Vermiform appendix (tissue), 1 donor: ENCODE data around the gene TIMM22.

DNA sequence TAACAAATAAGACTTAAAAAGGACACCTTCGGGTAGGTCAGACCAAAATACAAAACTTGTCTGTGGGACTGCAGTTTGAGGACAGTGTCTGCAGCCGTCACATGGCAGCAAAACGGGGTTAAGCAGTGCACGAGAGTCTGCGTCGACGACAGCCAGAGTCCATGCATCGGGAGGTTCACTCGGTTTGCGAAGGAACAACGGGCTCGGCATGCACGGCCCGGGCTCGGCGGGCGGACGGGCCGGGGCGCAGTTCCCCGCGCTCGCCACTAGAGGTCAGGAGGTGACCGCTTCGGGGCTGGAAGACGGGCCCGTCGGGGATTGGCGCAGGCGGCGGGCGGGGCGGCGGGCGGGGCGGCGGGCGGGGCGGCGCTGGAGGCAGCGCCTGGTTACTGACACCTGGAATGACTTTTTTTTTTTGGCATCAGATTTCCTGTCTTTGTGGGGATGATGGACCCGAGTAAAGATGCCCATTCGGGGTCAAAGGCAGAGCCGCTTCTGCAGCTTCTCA is 6.4 kb downstream of the SCGB1C2 start:
- PRO-cap, result no peak

- PRO-cap, result no peak
These were observed 18.6 kb upstream of the DOC2B start for GRCh38 chr17:199865-200628.

DNA sequence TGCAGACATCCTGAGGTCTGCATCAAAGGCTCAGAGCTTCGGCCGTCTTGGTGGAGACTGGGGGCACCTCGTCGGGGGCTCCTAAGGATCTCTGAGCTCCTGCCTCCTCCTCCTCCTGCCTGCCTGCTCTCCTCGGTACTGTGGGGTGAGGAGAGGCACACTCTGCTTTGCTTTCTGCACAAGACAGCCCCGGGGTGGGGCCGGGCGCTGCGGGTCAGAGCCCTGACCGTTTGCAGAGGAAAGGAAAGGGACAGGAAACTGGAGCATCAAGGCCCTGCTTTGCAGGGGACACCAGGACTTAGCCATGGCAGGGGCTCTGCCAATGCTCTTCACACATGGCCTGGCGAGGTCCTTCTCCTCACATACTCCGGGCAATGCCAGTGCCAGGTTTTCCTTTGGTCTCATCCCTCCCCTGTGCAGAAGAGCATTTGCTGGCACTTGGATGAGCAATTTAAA is 23.7 kb upstream of the DOC2B start:
- PRO-cap, result no peak

GRCh38 chr17:229040-229725 is 47.7 kb upstream of the DOC2B start:
- PRO-cap, result no peak

DNA sequence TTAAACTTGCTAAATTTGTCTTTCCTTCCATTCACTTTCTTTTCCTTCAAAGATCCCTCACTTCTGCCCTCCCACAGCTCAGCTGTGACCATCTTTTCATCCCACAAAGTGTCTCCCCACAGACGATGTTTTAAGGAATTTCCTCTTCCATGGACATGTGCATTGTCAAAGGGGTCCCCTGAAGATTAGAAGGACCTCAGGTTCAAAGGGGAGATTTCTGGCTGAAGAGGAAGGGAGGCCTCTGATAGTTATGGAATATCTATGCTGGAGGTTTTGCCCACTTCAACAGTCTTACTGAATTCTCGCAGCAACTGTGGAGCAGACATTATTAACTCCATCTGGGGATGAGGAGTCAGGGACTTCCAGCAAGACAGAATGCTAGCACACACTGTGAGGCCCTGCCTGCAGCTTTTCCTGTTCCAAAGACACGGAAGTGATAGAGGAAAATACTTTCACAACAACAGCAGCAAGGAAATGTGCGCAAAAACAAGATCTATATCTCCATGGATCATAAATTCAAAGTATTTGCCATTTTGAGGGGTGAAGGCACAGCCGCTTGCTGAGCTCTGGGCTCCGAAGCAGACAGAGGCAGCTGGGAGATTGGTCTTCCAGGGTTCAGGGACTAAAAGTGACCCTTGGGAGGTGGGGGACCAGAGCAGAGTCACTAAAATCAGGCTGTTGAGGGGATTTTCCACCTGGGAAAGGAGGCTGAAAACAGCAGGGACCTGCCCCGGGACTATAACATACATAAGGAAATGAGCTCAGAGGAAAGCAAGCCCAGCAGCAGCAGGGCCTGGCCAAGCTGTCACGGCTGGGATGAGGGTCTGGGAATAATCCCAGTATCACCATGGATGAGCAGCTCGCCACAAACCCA is 72.8 kb downstream of the RPH3AL start:
- PRO-cap, result no peak

DNA sequence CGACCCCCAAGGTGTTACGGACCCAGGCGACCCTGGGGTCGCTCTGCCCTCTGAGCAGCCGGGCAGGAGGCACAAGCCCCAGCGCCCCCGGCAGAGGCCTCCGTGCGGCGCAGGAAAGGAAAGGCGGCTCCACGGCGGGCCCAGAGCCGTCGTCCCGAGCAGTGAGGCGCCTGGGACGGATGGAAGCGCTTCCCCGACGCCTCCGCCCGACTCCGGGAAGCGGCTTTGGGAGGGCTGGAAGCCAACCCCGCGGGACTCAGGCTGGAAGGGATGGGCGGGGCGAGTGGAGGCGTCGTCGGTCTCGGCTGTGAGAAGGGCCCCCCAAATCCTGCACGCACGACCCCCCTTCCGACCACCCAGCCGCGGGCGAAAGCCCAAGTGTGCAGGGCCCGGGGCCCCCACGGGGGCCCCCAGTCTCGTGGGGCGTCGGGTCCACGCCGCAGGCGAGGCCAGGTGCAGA is 24.8 kb upstream of the C17orf97 start:
- PRO-cap, result bidirectional peak, plus-strand start at position 161 of the sequence, minus-strand start at position 163 of the sequence

- PRO-cap, result no peak
These were observed 20.4 kb downstream of the MRM3 start for GRCh38 chr17:802397-803110.

DNA sequence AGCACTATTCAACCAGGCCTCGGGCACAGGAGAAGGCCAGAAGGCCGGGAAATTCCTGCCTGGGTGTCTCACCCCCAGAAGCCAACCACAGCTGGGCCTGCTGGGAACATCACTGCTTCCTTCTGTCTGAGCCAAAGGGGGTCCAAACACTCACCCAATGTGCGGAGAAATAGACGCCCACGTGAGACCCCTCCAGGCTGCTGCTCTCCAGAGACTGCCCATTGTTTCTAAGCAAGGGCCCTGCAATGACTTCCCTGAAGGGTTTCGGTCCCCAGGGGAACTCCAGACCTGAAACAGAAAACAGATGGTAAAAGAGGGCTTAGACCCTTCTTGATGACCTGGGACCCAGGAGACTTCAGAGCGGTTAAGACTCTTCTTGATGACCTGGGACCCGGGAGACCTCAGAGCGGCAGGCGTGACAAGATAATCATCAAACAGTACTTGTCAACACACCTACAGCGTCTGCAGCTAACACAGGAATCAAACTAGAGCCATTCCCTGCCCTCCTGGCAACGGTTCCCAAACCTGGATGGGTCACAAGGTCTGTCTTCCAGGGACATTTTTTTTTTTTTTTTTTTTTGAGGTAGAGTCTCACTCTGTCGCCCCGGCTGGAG is 41.4 kb downstream of the MRM3 start:
- PRO-cap, result no peak

- PRO-cap, result no peak
These were observed 66.2 kb downstream of the MRM3 start for GRCh38 chr17:848321-848775.

GRCh38 chr17:900362-900623 is 79.3 kb downstream of the NXN start:
- PRO-cap, result no peak

GRCh38 chr17:915487-916623 is 63.7 kb downstream of the NXN start:
- PRO-cap, result no peak

- PRO-cap, result no peak
These were observed 9.1 kb downstream of the NXN start for GRCh38 chr17:970370-970946.

DNA sequence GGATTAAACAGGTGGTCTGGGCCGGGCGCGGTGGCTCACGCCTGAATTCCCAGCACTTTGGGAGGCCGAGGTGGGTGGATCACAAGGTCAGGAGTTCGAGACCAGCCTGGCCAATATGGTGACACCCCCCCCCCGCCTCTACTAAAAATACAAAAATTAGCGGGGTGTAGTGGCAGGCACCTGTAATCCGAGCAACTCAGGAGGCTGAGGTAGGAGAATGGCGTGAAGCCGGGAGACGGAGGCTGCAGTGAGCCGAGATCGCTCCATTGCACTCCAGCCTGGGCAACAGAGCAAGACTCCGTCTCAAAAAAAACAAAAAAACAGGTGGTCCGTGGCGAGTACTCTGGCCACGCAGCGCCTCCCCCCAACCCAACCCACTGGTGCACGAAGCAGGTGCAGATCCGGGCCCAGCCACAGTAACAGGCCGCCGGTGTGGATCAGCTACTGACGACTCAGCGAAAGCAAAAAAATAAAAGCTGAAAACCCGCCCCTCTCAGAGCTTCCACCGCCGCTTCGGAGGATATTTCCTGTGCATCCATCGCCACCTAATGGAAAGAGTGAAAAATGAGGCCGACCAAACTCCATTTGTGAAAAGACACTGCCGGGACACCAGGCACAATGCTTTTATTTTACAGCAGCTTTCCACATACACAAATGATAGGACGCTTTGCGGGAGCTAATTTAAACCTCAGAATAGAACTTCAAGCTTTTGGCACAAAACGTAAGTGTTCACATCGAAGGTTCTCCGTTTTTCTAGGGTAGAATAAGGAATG is 1.3 kb upstream of the NXN start:
- PRO-cap, result no peak

DNA sequence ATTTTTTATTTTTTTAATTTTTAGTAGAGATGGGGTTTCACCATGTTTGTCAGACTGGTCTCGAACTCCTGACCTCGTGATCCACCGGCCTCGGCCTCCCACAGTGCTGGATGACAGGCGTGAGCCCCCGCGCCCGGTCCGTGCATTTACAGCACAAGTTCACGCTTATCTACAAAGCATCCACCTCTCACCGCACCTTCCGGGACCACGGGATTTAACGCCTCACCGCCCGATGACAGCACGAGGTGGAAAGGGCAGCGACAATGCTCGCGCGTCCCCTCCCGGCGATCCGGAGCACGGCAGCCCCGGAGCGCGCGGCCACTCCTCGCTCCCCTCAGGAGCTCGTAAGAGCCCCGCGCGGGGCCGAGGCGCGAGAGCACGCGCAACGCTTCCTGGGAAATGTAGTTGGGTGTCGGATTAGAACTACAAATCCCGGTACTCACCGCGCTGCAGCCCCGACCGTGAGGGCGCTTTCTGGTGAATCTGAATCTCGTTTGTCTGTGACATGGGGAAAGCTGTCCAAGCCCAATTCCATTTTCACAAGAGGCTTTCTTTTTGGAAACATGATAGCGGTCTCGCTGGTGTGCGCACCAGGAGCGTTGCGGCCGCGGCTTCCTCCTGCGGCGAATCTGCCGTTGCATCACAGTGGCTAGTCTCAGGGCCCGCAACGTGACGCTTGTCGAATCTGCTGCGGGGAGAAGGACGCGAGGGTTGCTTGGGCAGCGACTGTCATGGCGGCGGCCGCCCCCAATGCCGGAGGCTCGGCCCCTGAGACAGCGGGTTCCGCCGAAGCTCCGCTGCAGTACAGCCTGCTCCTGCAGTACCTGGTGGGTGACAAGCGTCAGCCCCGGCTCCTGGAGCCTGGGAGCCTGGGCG is at the start of gene TIMM22:
Gene TIMM22 (plus strand): TSS at position 718 of the 876 bp plus-strand sequence.
- PRO-cap, result unidirectional peak, minus-strand start at position 344 of the sequence; bidirectional peak, plus-strand start at position 732 of the sequence, minus-strand start at position 694 of the sequence

GRCh38 chr17:1001623-1002289 is 4.8 kb downstream of the TIMM22 start:
- PRO-cap, result no peak

DNA sequence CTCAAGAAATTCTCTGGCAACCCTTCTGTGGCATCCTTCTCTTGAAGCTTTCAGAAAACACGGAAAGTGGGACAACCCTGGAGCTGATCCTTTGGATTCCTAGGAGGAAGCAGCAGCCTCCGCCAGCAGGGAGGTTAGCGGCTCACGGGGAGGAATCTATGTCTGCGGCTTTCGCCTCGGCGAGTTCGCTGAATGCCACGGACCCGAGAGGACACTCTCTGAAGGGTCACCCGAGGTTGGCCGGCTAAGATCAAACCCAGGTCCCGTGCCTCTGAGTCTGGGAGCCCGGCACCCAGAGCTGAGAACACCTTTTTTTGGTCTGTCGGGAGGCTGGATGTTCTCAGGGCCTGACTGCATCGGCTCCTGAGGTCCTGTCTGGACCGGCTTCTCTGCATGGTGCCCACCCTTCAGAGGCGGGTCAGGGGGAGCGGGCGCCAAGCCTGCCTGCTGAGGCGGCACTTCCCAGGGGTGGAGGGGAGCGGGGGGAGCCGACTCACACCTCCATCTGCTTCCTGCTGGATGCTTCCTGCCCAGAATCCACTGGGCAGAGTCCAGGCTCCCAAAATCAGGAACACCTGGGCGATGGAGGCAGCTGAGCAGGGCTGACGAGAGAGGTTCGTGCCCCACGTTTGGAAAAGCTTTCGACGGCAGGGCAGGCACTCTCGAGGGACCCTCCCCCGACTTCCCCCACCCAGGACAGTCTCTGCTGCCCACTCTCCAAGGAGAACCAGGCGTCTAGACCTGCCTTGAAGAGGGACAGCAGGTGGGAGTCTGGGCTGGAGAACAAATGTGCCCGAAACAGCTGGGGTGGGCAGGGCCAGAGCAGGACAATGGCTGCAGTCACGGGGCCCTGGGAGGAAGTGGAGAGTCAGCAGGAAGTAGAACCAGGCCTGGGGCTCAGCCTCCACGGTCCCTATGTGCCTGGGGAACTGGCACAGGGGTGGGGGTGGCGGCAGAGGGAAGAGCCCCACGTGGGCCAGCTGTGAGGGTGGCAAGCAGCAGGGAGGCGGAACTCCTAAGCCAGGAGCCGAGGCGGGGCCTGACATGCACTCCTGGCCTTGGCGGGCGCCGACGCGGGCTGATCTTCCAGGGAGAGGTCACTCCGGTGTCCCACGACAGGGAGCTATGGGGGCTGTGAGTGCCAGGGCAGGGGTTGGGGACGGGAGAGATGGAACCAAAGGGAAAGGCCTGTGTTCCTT is 42.3 kb downstream of the TIMM22 start:
- PRO-cap, result unidirectional peak, plus-strand start at position 1,023 of the sequence

GRCh38 chr17:1060836-1061319 is 63.9 kb downstream of the TIMM22 start:
- PRO-cap, result no peak

DNA sequence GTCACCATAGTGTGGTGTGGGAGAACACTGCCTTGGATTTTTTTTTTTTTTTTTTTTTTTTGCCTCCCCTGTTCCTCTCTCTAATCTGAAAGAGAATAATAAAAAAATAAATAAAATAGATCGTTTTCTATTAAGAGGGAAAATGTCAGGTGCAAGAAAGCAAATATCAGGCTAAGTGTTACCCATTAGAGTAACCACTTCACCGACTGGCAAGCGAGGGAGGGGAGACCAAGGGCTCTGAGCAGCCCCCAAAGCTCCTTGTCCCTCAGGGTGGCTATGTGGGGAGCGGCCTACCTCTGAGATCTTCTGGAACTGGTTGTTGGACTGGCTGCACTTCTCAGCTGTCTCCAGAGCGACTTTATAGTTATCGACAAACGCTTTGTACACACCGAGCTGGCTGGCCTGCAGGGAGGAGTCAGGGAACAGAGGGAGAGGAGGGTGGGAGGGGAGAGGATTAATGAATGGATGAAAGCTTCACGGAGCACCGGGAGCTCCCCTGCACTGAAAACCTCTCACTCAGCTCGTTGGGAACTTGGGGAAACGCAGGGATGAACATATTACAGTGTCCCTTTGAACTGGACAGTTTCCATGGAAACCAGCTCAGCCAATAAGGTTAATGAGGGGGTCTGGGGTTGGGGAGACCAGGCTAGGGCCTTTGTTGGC is 86.4 kb downstream of the TIMM22 start:
- PRO-cap, result no peak

- PRO-cap, result no peak
These were observed 79.3 kb downstream of the ABR start for GRCh38 chr17:1100379-1100907.

- PRO-cap, result bidirectional peak, plus-strand start at chr17:1107986, minus-strand start at chr17:1107866
These were observed 72.2 kb downstream of the ABR start for GRCh38 chr17:1107585-1108060.